ENCODE measurements around the gene AADACL3.

DNA sequence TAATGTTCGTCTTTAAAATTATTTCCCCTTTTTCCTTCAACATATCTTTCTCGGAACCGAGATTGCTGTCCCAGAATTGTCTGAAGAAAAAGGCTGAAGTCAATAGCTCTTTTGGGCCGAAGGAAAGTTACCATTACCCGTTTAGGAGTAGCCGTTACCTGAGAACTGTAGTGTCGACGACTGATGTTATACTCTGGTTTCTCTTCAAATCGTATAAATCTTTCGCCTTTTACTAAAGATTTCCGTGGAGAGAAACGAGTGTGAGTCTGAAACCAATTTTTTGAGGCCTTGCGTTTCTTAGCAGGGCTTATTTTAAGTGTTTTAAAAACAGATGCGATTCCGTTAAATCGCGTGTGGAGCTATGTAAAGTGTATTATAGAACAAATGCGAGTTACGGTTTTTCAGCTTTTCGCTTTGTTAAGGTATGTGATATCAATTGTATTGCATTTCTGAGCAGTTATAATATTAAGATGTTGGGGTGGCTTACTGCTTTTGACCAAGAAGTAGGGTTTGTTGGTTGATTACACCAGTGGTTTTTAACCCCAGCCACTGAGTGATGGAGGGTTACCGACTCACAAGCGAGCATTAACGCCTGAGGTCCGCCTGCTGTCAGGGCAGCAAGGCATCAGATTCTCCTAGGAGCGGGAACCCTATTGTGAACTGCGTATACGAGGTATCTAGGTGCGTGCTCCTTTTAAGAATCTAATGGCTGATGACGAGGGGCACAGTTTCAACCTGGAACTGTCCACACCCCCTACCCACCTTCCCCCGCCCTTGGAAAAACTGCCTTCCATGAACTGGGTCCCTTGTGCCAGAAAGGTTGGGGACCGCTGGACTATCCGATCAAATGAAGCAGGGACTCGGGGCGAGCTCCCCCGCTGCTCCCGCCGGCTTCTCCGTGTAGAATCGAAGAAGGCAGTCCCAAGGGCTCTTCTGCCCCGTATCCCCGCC lies 18.0 kb downstream of the KIAA2013 start:
- PRO-cap, result unidirectional peak, plus-strand start at position 254 of the sequence; unidirectional peak, plus-strand start at position 550 of the sequence

DNA sequence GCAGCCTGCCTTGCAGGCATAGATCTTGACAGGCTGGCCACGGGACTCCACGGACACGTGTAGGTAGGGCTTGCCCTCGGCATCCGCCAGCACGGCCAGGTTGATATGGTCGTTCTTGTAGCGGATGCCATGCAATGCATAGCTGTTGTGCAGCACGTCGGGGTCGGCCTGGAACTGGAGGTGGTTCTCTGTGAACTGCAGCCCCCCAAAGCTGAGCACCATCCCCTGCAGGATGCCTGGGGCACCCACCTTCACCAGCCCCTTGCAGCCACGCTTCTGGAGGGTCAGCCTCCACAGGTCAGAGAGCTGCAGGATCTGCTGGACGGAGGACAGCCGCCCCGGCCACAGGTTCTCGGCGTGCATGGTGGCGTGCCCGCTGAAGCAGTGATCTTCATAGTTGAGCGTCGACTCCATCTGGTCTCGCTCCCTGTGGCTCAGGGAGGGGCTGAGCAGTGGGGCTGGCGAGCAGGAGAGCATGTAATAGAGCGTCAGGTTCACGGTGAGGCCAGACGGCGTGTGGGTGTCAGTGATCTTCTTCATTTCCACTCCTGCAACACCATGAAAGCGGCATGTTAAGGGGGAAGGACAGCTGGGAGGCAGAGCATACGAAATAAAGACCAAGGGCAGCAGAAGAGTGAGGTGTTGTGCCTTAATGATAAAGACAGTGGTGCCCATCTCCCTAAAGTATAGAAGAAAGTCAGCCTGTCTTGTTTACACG lies 3.1 kb downstream of the KIAA2013 start:
- PRO-cap, result no peak

- PRO-cap, result no peak
These were observed 17.3 kb upstream of the MIIP start for GRCh38 chr1:12001980-12002465.

GRCh38 chr1:12146596-12147807 lies 19.8 kb upstream of the TNFRSF1B start:
- PRO-cap, result no peak

DNA sequence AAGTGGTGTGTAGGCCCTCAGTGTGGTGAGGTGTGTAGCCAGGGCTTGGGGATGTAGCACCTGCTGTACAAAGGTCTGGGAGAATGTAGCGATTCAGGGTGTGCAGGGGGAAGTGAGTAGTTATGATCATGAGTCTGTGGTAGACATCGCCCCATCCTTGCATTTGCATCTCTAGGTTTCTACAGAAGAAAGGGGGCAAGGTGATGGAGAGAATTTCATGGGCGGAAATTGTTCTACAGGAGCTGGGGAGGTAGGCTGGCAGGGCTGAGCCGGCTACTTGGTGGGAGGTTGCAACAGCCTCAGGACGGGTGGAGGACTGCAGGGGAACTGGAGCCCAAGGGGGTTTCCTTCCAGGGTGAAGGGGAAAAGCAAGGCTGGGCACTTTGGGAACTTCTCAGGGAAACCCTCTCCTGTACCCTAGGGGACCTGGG lies 14.7 kb upstream of the TNFRSF1B start:
- PRO-cap, result no peak

GRCh38 chr1:12161534-12162435 lies 5.0 kb upstream of the TNFRSF1B start:
- PRO-cap, result no peak

DNA sequence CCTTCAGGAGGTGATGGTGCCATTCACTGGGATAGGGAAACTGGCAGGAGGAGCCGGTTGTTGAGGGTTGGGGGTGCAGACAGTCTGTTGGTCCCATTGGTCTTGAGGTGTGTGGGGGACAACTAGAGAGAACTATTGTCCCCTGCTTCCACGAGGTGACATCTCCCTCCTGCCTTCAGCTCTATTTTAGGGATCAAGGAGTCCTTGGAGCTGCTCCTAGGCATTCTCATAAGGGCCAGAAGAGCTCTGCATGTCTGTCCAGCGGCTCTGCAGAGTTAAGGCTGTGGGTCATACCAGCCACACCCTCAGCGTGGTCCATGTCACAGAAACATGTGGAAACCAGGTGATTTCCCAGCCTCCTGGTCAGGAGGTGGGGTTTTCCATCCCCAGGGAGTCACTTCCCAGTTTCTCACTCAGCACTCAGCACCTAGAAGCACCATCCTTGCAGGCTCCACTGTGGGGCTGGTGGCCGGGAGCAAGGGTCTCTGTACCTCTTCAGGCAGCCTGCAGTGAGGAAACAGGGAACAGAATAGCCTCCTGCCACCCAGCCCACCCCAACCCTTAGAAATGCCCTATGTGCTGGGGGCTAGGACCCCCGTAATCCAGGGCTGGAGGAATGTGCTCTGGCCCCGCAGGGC lies 1.5 kb upstream of the TNFRSF1B start:
- PRO-cap, result no peak

DNA sequence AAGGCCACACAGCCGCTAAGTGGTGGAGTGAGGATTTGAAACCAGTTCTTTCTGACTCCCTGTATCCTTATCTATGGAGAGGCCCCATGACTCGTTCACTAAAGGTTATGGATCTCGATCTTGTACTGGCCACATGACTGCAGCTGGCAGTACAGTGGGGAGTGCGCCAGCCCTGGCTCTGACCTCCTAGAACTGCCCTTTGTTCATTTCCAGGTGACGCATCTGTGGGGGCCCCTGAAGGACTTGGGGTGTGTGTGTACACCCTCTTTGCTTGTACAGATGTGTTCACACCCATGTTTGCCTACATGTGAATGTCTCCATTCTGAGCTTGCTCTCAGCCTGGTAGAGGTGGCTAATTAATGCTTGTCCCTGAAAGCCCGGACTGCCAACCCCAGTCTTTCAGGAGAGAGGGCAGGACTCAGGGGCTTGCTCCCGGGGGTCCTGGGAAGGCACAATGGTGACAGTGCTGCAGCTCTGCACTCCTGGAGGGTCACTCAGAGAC lies 19.8 kb downstream of the TNFRSF1B start:
- PRO-cap, result no peak

DNA sequence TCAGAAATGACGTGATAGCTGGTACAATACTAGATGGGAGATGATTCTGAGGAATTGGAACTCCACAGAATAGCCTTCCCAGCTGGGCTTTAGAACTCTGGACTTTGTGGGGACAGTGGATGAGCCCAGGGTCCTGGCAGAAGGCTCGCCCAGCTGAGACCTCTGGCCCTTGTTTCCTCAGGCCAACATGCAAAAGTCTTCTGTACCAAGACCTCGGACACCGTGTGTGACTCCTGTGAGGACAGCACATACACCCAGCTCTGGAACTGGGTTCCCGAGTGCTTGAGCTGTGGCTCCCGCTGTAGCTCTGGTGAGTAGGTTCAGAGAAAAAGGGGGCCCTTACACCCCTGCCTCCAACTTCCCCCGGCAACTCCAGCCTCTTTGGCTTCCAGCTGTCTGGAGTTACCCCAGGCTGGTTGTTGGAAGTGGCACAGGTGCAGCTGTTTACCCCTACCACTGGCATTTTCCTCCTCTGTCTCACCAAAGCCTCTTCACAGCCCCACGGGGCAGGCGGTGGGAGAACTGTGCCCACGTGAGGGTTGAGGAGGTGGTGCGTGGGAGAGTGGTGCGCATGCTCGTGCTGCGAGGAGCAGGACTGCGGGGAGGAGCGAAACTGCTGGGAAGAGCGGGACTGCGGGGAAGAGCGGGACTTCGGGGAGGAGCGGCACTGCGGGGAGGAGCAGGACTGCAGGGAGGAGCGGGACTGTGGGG lies 24.1 kb downstream of the TNFRSF1B start:
- PRO-cap, result no peak

DNA sequence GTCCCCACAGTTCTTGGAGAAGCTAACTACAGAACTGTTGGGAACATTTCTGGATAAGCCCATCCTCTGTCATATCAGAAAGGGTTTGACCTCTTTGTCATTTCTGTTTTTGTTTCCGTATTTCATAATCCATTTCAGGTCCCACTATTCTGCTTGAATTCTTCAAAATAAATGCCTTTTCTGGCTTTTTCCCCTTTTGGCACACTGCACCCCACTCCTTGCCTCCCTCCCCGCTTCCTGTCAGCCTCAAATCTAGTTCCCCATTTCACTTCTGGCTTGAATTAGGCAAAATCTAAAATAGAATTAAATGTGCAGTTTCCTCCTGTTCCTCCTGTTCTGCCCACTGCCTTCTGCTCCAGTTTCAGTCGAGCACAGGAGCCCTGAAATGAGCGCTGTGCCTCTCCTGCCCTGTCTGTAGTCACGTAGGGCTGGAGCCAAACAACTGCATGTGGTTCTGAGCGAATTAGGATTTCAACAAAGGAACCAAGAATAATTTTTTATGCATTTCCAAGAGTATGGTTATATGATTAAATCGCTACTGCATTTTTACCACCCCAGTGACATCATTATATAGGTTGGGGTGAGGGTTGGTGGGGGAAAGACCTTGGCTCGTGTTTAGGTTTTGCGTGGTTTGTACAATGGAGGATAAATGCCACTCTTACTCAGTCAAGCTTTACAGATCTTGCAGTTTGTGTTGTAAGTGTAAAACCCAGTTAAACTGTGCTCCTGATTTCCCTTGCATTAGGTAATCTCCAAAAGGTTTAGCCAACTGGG lies 114.9 kb downstream of the VPS13D start:
- PRO-cap, result no peak

GRCh38 chr1:12422685-12423064 lies 192.8 kb downstream of the VPS13D start:
- PRO-cap, result no peak

DNA sequence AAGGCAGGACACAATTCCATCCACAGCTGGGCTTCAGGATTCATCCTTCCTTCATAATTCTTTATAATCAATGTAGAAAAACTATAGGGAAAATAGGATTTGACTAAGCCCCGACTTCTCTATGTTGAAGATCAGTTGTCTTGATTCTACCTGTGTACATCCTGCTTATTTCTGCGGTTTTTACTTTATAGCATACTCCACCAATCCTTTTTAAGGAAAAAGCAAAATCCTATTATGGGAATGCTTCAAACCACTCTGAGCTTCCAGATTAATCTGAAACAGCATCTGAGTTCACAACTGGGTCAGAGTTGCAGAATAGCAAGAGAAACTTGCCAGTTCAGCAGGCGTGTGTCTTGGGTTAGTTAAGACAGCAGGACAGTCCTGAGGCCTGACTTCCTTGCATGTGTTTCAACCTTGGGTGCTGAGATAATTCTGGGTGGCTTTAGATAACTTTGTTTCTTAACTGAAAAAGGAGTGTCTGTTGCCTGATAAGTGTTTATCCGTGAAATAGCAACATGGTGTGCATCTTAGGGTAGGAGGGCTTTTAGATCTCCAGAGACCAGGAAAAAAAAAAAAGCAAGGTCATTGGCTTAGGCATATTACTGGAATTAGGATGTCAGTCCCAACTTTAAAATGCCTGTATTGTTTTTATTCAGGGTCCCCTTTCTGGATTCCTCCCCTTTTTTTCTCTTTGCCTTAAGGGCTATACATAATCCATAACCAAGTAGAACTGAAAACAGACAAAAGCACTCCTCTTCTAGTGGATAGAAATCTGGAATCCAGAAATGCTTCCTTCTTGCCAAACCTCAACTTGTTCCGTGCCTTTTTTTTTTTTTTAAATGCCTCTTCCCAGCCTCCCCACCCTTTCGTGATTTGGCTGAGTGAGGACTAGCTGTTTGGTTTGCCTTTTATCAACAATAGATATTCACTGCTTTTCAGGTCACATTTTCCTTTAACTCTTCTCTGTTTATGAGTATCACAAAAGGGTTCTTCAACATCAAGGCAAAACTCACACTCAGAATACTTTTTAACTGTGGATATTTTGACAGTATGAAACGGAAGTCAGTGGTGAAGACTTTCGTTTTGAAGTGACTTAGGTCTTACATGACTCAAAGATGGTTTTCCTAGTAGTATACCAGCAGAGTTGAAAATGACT lies 169.1 kb downstream of the DHRS3 start:
- PRO-cap, result no peak

DNA sequence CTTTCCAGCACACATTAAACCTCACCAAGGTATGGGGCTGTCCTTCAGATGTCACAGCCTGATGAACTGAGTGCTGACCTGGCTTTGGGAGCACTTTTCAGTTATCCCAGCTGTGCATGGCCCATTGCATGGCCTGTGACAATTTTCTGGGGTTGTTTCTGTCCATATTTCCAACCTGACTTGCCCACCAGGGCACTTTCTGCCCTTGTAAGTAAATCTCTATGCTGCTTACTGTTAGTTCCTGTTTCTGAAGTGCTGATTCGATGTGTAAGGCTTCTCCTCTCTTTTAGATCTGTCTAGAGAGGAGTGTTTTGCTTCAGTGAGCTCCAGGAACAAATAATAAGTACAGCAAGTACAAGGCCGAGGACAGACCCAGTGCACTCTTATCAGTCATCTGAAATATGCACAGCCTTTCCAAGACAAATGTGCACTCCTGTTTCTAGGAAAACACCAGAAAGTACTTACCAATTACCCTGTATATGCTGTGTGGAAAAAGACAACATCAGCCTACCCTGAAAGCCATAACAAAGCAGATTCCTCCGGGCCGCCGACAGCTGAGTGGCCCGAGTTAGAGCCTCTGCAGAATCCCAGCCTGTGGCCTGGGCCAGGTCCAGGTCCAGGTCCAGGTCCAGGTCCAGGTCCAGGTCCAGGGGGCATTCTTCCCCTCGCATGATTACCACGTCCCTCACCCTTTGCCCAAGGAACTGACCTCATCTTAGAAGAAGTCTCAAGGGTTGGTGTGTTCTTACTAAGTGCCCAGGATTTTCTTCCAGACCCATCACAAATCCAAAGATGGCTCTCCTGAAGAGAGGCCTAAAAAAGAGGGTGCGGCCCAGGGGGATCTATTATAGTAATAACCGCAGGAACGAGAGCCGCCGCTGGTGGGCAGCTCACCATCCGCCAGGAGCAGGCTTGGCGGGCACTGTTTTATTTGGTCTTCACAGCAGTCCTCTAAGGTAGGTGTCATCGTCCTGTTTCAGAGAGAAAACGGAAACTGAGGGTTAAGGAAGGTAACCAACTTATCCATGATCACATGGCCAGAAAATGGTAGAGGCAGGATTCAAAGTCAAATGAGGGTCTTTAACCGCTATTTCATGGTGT lies 121.4 kb downstream of the DHRS3 start:
- PRO-cap, result bidirectional peak, plus-strand start at position 532 of the sequence, minus-strand start at position 294 of the sequence

DNA sequence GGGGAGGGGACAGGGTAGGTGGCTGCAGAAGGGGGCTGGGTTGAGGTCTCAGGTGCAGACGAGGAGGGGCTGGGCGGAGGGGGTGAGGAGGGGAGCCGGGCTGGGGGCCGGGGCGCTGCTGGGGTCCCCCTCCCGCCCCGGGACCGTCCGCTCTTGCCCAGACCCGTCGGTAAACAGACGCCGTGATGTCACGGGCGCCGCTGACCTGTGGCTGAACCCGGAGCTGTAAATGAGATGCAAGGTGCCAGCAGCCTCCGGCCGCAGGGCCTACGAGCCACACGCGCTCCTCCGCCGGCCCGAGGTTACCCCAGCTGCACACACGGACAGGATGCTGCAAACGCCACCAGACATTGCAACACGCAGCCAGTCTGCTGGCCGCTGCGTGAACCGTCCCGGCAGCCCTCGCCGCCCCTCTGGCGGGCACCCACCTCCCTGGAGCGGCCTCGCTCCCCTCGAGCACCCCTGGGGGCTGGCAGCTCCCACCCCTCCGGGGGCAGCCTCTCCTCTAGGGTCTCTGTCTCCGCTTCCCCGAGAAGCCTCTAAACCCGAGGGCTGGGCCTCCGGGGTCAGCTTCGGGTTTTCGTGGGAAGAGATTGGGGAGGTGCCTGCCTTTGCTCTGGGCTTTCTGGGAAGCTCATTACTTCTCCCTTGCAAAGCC lies 22.1 kb downstream of the DHRS3 start:
- PRO-cap, result bidirectional peak, plus-strand start at position 336 of the sequence, minus-strand start at position 155 of the sequence

- PRO-cap, result no peak
These were observed 10.7 kb downstream of the DHRS3 start for GRCh38 chr1:12607140-12607833.

DNA sequence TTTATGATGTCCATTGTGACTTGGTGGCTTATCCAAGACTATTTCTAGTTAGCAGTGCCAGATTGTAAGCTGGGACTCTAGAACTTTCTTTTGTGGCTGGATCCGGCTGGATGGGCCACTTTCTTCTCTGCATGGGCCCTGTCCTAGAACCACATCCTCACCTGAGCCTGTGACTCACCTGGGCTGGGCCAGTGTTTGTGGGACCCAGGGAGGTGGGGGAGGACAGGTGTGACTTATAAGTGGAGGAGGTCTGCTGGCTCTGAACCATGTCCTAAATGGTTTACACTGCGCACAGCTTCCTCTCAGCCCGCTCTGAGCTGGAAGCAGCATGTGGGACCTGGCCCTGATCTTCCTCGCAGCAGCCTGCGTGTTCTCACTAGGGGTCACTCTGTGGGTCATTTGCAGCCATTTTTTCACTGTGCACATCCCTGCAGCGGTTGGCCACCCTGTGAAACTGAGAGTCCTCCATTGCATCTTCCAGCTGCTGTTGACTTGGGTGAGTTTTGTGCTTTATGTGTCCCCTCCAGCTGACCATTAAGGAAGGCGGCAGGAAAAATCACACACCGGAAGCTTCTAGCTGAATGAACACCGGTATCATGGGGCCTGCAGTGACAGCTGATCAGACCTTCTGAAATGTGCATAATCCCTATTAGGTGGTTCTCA lies at the start of gene AADACL3:
Gene AADACL3 (plus strand): TSS at position 262 of the 663 bp plus-strand sequence.
- PRO-cap, result no peak

DNA sequence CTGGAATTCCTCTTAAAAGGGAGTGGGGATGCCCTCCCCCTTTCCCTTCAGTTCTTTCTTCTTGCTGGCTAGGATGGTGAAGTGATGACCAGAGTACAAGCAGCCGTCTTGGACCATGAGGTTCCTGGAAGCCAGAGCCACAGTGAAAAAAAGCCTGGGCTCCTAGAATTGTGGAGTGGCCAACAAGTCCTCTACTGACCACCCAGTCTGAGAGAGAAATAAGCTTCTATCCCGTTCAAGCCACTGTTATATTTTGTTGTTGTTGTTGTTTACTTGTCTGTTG lies 44.6 kb downstream of the PRAMEF20 start:
- PRO-cap, result no peak

- PRO-cap, result no peak
These were observed 2.3 kb downstream of the PDPN start for GRCh38 chr1:13585896-13586456.

DNA sequence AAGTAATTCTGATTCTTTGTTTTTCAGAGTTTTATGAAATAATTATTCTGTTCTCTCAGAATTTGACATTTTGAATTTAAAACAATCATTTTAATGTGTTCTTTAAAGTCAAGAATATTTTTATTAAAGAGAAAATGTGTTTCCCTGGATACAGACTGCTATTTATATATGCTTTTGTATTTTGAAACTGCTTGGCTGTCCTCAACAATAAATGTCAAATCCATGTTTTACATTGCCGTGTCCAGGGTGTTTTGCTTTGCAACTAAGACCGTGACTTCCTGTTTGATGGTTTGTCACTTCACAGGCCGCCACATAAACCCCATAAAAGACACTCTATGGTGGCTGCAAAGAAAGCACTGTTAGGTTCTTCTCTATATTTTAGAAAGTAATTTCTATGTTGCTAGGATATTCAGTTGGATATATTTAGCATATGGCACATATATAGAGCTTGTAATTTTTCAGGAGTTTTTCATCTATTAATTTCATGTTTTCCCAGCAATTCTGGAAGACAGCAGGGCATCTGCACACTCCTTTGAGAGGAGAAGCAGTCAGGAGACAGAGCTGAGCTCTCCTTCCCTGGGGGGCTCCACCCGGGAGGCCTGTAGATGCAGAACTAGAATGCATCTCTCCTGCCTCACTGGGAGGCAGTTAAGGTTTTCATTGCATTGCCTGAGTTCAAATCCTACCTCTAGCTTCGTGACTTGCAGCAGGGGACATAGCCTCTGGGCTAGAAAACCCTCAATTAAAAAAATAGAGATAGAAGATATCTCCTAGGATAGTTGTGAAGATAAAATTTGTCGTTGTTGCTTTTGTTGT lies 33.1 kb downstream of the PRDM2 start:
- PRO-cap, result no peak

GRCh38 chr1:13748620-13749513 lies 48.9 kb downstream of the PRDM2 start:
- PRO-cap, result bidirectional peak, plus-strand start at chr1:13749423, minus-strand start at chr1:13749256

Data from left common carotid artery plus branches (tissue), 1 donor.